Metastatic Breast Carcinoma in the Ovary (tissue), 3 donors: ENCODE measurements around the gene HNRNPK.

DNA sequence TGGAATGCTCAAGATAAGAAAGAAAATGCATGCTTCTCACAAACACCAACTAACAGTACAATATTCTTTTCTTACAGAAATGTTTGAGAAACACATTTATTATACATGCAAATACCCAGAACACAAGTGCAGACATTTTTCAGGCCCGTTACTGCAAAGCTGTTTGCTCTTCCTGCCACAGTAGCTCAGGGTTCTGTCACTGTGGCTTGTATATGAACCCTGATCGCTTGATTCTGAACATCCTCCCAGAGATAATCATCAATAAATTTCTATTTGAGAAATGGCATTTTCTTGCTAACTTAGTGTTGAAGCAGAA, 1.9 kb downstream of the GNAQ start:
- PRO-cap, 3 experiments, result no peak in any of the 3 experiments

GRCh38 chr9:78031092-78031695, 417 bp downstream of the GNAQ start:
- PRO-cap, 3 experiments, result peak in 3 of 3 experiments; most common plus-strand start chr9:78031492 (in 2); most common minus-strand start chr9:78031551 (in 1)

DNA sequence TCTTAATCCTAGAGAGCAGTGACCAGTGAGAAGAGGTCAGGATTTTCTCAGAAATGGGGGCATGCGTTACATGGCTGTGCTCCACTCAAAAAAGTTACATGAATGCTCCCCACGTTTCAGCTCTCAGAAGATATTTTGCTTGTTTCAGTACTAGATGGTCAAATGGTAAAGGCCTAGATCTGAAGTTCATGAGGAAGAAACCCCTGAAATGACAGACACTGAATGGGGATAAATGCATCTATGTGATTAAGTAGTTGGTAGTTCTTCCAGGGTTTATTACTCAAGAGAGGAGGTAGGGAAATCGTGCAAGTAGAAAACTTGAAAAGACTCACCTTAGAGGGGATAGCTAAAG, 98.0 kb downstream of the TLE4 start:
- PRO-cap, 3 experiments, result no peak in any of the 3 experiments

GRCh38 chr9:79701425-79702024, 129.8 kb downstream of the TLE4 start:
- PRO-cap, 3 experiments, result no peak in any of the 3 experiments

- PRO-cap, 3 experiments, result no peak in any of the 3 experiments
These were observed 190.8 kb downstream of the TLE4 start for GRCh38 chr9:79762606-79762896.

DNA sequence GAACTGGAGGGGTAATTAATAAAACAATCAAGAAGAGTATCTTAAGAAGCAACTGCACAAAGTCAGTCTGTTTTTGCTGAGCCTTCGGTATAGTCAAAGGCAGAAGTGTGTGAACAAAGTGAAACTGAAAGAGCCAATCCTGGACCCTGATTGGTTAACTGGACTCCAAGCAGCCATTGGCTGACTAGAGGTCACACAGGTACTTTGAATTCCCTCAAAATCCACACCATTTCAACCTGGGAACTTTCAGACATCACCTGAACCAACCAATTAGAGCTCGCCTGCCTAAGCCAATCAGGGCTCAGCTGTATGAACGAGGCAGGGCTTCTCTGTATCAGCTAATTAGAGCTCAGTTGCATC, 286.7 kb downstream of the TLE4 start:
- PRO-cap, 3 experiments, result no peak in any of the 3 experiments

- PRO-cap, 3 experiments, result peak in 2 of 3 experiments; most common plus-strand start chr9:81656196 (in 1); most common minus-strand start chr9:81655949 (in 2)
These were observed 33.5 kb downstream of the TLE1 start for GRCh38 chr9:81655614-81656485.

DNA sequence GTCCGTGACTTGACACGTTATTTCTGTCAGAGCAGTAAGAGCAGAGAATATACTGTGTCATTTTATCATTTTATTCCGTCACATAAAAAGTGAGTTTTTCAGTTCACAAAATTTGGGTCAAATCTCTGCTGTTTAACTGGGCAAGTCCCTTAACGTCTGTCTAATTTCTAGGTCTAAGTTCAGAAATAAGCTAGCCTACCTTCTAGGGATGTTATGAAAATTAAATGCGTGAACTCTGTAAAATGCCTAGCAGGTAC, 1.3 kb downstream of the RASEF start:
- PRO-cap, 3 experiments, result no peak in any of the 3 experiments

GRCh38 chr9:83219603-83220047, 156.7 kb upstream of the RASEF start:
- PRO-cap, 3 experiments, result peak in 3 of 3 experiments; most common plus-strand start chr9:83219930 (in 1); most common minus-strand start chr9:83219772 (in 1)

DNA sequence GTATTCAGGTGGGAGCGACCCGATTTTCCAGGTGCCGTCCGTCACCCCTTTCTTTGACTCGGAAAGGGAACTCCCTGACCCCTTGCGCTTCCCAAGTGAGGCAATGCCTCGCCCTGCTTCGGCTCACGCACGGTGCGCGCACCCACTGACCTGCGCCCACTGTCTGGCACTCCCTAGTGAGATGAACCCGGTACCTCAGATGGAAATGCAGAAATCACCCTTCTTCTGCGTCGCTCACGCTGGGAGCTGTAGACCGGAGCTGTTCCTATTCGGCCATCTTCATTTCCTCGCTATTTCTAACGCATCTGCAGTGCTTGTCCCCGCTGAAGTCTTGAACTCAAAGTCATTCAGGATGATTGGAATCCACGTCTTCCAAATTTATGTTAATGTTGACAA, 165.7 kb upstream of the RASEF start:
- PRO-cap, 3 experiments, result no peak in any of the 3 experiments

- PRO-cap, 3 experiments, result no peak in any of the 3 experiments
These were observed 182.9 kb upstream of the RASEF start for GRCh38 chr9:83245820-83246276.

DNA sequence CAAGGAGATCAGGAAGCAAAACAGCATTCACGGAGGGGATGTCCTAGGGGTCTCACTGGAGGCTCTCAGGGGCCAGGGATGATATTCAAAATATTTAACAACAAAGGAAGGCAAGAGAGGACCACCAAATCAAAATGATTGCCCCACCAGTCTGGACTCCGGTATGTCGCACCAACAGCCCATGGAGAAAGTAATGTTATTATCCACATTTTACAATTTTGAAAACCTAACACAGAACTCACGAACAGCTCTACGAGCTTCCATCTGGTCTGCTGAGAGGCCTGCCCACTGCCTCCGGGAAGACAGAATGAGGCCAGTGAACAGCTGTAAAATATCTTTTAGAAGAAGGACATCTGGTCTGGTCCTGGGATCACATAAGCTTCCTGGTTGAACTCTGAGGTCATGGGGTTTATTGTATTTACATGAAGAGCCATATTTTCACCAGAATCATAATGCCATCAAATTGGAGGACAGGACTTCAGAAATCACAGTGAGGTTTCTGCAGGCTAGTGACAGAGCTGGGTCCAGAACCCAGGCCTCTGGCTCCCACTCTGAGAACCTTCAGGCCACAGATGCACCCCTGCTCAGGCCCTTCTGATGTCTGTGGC, 89.1 kb downstream of the FRMD3 start:
- PRO-cap, 3 experiments, result peak in 1 of 3 experiments; most common minus-strand start position 274 of the sequence (in 1)

DNA sequence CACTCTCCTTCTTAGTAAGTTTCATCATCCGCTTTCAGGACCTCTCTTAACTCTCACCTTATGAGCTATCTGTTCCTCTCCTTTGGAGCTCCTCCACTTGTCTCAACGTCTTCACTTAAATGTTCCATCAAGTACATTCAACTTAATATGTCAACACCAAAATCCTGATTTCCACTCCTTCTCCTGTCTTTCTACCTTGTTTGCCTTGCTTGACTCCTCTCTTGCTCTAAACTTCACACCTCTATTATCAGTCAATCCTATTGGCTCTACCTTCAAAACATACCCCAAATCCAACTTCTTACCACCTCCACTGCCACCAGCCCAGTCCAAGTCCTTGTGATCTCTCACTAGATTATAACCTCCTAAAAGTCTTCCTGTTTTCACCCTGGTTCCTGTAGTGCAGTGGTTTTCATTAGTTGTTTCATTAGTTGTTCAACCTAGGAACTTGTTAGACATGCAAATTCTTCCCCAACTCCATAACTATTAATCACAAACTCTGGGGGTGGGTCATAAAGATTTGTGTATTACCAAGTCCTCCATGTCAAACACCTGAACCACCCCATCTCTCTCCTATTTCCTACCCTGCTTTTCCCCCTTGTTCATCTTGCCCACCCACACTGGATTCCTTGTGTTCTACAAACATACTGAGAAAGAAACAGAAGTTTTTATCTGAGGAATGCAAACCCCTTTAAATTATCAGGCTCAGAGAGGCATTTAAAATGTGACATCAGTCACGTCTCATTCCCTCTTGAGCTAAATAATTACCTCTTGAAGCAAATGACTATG, 34.4 kb downstream of the IDNK start:
- PRO-cap, 3 experiments, result no peak in any of the 3 experiments

GRCh38 chr9:83702030-83702390, 5.7 kb downstream of the UBQLN1 start:
- PRO-cap, 3 experiments, result no peak in any of the 3 experiments

- PRO-cap, 3 experiments, result peak in 2 of 3 experiments; most common plus-strand start chr9:83978398 (in 1); most common minus-strand start chr9:83978430 (in 2)
These were observed 1.9 kb downstream of the HNRNPK start for GRCh38 chr9:83977870-83978719.

- PRO-cap, 3 experiments, result peak in 3 of 3 experiments; most common plus-strand start chr9:83980353 (in 1); most common minus-strand start chr9:83980615 (in 3)
These were observed at the start of gene HNRNPK for GRCh38 chr9:83980047-83980660. TSS of gene HNRNPK (minus strand) at chr9:83980215.

GRCh38 chr9:84002309-84002652, 21.7 kb downstream of the RMI1 start:
- PRO-cap, 3 experiments, result no peak in any of the 3 experiments

DNA sequence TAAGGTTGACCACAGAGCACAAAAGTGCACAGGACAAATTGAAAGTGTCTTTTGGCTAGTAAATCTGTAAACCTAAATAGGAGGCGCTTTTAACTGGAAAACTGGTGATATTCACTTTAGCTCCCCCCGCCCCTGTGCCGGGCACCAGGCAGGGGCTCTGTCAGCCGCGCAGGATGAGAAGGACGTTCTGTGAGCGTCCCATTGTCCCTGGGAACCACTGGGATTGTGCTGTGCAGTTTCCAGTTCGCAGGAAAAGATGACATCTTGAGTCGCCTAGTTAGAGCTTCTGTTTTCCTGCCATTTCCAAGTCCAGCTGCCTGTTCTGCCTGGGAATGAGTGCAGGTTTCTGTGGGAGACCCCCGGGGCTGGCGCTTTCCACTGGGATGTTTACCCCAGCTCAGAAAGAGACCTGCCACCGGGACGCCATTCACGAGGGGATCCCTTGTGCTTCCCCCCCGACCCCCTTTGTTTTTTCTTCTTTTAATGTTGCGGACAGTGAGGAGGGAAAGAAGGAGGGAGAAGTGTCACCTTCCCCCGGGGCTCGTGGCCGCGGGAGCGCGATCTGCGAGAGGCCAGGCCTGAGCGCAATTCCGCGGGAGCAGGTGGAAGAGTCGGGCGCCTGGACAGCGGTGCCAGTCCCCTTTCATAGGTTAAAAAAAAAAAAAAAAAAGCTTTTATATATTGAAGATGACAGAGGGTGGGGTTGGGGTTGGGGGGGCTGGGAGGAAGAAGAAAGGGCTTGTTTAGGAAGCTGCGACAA, 121.5 kb downstream of the RMI1 start:
- PRO-cap, 3 experiments, result no peak in any of the 3 experiments

DNA sequence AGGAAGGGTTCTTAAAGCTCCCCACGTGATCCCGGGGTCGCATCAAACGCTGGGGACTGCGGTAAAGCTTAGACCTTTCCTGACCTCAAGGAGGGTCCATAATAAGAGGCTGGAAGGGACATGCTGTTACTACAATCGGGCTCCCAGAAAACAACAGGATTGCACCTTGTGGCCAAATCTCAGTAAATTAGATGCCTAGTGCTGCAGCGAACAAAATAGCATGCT, 548 bp upstream of the AGTPBP1 start:
- PRO-cap, 3 experiments, result no peak in any of the 3 experiments

GRCh38 chr9:85965706-85966456, 24.9 kb downstream of the NAA35 start:
- PRO-cap, 3 experiments, result no peak in any of the 3 experiments